ENCODE results near the gene CEP170.

DNA sequence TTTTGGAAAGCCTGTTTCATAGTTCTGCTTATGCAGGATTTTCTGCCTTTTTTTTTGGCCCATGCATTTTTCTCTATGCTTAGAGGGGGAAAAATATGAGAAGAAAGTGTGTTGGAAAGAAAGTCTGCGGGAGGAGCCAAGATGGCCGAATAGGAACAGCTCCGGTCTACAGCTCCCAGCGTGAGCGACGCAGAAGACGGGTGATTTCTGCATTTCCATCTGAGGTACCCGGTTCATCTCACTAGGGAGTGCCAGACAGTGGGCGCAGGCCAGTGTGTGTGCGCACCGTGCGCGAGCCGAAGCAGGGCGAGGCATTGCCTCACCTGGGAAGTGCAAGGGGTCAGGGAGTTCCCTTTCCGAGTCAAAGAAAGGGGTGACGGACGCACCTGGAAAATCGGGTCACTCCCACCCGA, 33.2 kb downstream of the RYR2 start:
- RRBS, result no CpG with 5 or more reads among the region's 20 CpGs
CAGE:
- cytosol, long polyA plus RNA, result no peak
- long polyA plus RNA, result no peak
- nucleus, long polyA plus RNA, result no peak

- RRBS, result no CpG with 5 or more reads among the region's 9 CpGs
CAGE:
- cytosol, long polyA plus RNA, result no peak
- long polyA plus RNA, result no peak
- nucleus, long polyA plus RNA, result no peak
Measured at GRCh38 chr1:237239090-237239898, 197.3 kb downstream of the RYR2 start.

- RRBS, result no CpG with 5 or more reads among the region's 1 CpG
CAGE:
- cytosol, long polyA plus RNA, result no peak
- long polyA plus RNA, result no peak
- nucleus, long polyA plus RNA, result no peak
Measured at GRCh38 chr1:237695796-237696335, 194.9 kb downstream of the ZP4 start.

DNA sequence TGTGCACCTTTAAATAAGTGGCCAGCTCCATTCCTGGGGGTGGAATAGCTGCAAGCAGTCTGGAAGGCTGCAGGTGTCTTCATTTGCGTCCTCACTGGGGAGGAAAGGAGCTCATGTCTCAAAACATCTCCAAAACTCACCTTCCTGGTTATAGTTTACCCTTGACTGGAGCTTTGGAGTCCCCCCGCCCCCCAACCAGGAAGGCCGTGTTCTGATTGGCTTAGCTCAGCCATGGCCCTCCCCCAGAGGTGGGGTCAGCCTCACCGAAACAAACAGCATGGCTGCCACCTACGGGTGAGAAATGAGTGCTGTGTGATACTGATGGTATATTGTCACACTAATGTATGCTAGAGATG, 91.0 kb downstream of the ZP4 start:
- RRBS, result no CpG with 5 or more reads among the region's 5 CpGs
CAGE:
- cytosol, long polyA plus RNA, result no peak
- long polyA plus RNA, result no peak
- nucleus, long polyA plus RNA, result no peak

DNA sequence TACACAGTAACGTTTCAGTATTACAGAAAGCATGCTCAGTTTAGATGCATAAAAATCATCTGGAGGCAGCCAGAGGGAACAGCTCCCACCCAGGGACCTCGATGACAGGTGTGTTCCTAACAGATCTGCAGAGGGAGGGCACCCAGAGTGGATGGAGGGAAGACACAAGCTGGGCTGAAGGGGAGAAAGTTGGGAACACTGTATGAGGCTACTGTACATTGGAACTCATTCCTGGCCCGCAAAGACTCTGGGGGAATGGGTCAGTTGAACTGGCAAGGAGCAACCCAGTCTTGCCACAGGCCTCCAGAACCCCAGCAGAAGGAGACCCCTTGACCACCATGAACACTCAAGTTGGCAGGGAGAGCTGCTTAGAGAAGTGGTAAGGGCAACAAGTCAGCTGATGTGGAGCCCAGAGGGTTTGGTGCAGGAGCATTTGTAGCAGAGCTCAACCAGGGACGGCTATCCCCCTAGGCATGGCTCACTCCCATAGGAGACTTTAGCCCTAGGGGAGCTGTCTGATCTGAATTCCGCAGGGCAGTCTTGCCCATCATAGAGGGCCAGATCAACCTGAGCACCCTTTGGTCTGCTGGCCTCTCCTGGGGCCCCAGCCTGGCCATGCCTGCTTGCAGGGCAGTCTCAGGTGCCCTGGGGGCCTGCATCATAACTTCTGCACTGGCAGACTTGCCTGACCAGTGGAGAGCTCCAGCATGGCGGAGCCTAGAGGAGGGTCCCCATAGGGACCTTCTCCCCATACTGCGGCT, 52.2 kb downstream of the ZP4 start:
- RRBS, result no CpG with 5 or more reads among the region's 7 CpGs
CAGE:
- cytosol, long polyA plus RNA, result no peak
- long polyA plus RNA, result no peak
- nucleus, long polyA plus RNA, result no peak

- RRBS, result no CpG with 5 or more reads among the region's 6 CpGs
CAGE:
- cytosol, long polyA plus RNA, result no peak
- long polyA plus RNA, result no peak
- nucleus, long polyA plus RNA, result no peak
Measured at GRCh38 chr1:238062115-238062744, 171.5 kb upstream of the ZP4 start.

DNA sequence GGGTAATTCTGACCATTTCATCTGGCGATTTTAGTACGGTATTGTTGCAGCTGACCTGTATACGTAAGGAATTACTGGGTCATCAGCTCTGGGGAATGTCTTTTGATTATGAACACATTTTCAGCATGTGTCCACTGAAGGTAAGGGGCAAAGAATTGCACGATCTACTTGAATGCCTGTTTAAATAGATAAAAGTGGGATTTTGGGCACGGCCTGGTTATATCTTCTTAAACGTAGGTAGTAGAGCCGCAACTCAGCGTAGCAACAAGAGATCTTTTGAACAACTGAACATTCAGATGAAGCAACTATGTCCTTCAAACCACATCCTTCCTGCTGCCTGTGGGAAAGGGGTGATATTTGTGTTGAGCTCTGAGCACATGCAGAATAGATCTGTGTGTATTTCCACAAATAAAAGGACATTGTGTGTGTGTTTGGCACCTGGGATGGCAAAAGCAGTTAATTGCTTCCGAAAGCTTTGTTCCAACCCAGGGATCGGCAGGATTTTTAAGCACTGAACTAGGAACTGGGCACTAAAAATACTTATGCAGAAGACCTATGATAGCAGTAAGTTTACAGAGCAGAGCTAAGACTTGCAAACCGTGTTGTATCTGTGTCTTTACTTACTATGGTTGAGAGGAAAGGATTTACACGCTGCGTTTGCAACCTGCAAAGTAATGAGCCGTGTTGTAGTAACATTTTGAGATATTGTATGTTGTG, 333.3 kb downstream of the CHRM3 start:
- RRBS, result no CpG with 5 or more reads among the region's 14 CpGs
CAGE:
- cytosol, long polyA plus RNA, result no peak
- long polyA plus RNA, result no peak
- nucleus, long polyA plus RNA, result no peak

DNA sequence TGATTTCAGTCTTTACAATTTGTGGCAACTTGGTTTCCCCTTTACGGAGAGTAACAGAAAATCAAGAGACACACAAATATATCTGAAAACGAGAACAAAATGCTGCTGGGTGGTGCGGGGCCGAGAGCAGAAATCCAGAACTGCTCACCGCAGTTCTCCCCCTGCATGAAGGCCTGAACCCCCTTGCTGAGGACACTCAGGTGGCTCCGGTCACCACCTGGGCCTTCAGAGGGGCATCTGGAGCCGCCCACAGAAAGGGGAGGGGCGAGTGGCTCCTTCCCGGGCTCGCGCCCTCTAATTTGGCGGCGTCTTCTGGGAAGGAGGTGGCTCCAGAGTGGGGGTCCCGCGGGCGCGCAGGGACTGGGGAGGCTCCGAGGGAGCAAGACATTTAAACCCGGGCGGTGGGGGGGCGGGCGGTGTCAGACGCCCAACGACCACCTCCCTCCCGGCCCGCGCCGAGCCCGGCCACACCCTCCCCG, 94.4 kb upstream of the FMN2 start:
- RRBS, result 13% methylated on average over 16 of the region's 30 CpGs
CAGE:
- cytosol, long polyA plus RNA, result no peak
- long polyA plus RNA, result no peak
- nucleus, long polyA plus RNA, result no peak

DNA sequence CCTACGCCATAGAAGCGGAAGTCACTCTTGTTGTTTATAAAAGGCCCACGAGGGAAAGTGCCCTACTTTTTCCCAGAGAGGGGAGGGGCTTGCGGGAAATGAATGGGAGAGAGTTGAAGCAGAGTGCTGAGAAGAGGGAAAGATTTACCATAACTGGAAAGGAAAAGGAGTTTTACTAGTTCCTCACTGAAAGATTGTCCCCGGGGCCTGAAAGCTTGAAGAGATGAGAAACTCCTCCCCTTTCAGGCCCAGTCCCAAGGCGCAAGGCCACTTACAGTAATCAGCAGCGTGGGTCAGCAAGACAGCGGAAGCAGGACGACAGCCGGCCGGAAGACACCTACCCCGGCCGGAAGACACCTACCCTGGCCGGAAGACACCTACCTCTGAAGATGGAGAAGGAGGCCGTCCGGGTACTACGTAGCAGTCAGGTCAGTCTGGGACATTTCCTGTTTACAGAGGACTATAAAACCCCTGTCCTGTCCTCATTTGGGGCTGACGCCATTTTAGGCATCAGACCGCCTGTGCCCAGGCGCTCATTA, 222.3 kb downstream of the RGS7 start:
- RRBS, result no CpG with 5 or more reads among the region's 20 CpGs
CAGE:
- cytosol, long polyA plus RNA, result no peak
- long polyA plus RNA, result no peak
- nucleus, long polyA plus RNA, result no peak

DNA sequence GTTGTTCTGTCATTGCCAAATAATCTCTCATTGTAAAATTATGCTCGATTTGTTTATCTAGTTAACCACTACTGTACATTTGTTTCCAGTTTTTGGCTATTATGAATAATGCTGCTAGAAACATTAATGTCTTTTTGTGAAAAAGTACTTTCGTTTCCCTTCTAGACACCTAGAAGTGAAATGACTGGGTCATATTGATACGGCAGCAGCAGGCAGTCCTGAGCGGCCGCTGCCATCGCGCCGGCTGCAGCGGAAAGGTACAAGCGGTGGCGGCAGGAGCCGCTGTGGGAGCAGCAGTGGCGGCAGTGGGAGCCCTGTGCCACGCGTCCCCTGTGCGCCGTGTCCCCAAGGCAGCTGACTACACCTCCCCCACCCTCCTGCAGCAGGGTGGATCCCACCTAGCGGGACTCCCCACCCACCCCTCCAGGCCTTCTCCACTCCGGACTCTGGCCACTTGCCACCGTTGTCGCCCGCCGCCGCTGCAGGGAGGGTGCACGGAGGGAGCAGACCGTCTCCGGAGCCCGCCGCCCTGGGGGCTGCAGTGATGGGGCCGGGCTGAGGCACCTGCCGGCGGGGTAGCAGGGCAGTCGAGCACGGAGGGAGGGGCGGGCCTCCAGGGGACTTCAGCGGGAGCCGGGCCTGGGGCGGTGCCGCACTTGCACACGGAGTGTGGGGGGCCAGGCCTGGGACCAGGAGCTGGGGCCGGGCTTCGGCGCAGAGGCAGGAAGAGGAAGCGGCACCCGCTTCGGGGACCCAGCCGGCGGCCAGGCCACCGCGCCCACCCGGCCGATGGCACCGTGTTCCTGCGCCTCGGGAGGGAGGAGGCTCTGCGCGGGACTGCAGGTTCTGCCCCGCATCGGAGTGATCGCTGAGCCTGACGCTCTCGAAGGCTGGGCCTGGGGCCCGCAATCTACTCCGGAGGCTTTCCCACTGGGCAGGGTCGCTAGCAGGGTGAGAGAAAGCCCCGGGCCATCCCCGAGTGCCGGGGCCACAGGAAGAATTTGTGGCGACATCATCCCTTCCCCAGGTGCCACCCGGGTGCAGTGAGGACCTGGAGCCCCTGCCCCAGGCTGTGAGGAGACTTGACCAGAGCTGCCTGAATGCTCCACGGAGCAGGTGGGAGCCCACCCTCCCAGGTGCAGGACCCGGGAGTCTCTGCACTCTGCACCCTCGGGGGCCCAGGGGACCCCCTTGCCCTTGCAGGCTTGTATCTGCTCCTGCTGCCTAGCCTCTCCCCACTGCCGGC, 67.0 kb upstream of the RGS7 start:
- RRBS, result 9% methylated on average over 39 of the region's 74 CpGs
CAGE:
- cytosol, long polyA plus RNA, result no peak
- long polyA plus RNA, result no peak
- nucleus, long polyA plus RNA, result no peak

DNA sequence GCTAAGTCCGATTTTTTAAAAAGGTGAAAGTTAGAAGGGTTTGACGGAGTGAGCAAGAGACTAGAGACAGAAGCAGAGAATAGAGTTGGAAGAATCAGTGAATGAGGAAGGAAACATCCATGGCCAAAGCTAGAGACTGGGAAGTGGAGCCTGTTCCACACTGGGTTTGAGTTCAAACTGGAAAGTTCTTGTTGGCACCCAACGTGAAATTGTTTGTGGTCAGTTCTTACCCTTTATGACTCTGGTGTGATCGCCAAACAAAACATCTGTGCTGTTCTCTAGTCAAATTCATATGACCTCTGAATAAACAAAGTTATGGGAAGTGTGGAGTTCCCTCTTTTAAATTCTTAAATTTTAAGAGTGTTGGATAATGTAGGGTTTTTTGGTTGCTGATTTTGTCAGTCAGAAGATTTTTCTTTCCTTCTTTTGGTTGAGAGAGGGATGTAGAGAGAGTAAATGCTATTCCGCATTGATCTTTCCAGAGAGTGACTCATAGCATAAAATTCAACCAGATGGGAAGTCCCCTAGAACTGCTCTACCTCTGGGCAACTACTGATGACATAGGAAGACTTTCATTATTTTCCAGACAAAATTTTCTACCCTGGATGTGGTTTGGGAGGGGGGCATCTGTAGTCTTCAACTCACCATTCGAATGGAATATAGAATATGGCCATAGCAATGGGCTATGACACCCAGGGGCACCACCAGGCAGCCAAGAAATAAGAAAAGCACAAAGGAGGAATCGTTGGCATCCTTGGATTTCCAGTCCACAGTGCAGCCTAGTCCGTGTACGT, 36.4 kb downstream of the CHML start:
- RRBS, result no CpG with 5 or more reads among the region's 9 CpGs
CAGE:
- cytosol, long polyA plus RNA, result no peak
- long polyA plus RNA, result no peak
- nucleus, long polyA plus RNA, result no peak

DNA sequence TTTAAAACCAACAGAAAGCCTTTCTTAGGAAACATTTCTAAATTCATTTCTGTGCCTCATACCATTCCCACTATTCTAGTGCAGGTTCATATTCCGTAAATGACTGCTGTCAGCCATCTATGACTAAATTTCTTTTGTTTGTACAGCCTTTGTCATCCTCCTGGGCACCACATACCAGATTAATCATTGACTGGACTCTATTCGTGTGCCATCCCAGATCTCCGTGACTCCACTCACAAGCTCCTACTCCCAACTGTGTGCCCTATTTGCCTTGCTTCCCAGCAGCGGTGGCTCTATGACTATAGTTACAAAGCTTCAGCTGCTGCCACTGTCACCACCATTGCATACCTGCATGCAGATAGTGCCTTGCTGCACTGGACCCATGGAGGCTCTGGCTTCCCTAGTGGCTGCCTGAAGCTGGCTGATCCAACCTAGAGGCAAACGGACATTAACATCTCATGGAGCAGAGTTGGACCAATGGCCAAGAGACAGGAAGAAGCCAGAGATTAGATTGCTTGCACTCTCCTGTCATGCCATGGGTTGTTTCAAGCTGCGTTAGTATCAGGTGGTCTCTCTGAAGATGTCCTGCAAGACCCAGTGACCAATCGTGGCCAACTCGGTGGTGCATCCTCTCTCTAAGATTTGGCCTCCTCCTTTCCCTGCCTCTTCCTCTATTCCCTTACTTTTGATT, 24.5 kb downstream of the CHML start:
- RRBS, result no CpG with 5 or more reads among the region's 8 CpGs
CAGE:
- cytosol, long polyA plus RNA, result no peak
- long polyA plus RNA, result no peak
- nucleus, long polyA plus RNA, result no peak

GRCh38 chr1:241627982-241628391, 12.2 kb downstream of the CHML start:
- RRBS, result no CpG with 5 or more reads among the region's 6 CpGs
CAGE:
- cytosol, long polyA plus RNA, result no peak
- long polyA plus RNA, result no peak
- nucleus, long polyA plus RNA, result no peak

- RRBS, result no CpG with 5 or more reads among the region's 8 CpGs
CAGE:
- cytosol, long polyA plus RNA, result no peak
- long polyA plus RNA, result no peak
- nucleus, long polyA plus RNA, result no peak
Measured at GRCh38 chr1:241934730-241935372, 22.7 kb upstream of the BECN2 start.

DNA sequence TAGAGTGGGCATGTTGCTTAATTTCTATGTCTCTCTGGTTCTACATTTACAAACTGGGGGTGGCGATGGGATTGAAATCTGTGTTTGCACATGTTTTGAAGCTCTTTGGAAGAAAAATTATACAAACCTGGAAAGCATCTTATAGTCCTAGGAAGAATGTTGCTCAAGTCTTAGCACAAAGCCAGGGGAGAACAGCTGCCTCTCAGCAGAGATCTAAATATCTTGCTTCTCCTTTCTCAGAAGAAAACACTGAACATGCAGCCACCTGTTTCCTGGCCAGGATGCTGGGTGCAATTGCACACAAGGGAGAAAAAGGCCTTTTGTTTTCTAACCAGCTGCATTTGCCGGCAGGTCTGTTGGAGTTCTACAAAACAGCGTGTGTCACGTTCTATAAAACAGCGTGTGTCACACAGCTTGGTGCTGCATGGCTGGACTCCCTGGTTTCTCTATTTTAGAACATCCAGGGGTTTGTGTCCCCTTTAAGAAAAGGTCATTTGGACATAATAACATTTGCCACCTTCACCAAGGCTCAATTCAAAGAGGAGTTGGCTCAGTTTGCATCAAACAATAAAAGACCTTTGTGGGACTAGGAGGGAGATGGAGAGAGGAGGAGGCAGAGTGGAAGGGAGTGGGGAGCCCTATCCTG, 259.6 kb upstream of the PLD5 start:
- RRBS, result no CpG with 5 or more reads among the region's 5 CpGs
CAGE:
- cytosol, long polyA plus RNA, result no peak
- long polyA plus RNA, result no peak
- nucleus, long polyA plus RNA, result no peak

CAGE:
- cytosol, long polyA plus RNA, result no peak
- long polyA plus RNA, result no peak
- nucleus, long polyA plus RNA, result start-site peak on the minus strand at chr1:243235404-243235997, 136 and 125 reads in 2 replicates
Measured at GRCh38 chr1:243235459-243235880, 19.6 kb downstream of the CEP170 start.

DNA sequence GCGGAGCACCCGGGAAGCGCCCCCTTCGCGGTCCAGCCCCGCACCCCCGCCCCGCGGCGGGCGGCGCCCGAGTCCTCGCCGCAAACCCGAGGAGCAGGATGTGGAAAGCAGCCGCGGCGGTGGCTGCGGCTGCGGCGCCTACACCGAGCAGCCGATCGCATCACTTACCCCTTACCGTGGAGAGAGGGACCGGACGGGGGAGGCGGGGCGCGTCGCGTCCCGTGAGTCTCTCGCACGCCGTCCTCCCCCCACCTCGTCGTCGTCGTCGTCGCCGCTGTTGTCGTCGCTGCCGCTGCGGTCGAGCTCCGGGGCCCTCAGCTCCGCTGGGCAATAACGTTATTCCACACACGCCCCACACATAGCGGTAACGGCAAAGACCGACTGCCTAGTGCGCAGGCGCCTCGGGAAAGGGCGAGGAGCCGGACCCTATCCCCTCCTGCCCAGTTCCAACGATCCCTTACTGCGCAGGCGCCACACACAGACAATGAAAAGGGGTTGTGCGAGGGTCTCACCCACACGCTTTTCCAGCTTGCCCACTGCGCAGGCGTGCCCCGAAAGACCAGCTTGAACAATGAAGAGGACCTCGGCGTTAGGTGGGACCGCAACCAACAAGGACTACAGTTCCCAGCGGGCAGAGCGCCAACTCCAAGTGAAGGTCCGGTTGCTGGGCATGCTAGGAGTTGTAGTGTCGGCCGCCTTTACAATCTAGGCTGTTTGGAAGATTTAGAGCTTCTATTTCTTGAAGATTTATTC, at the start of gene CEP170:
CEP170 (minus strand) TSS at position 410 of the 753 bp plus-strand sequence.
- RRBS, result 1% methylated on average over 5 of the region's 77 CpGs
CAGE:
- cytosol, long polyA plus RNA, result start-site peak on the minus strand centred at position 197 of the sequence, 12 bp wide, 27 and 53 reads in 2 replicates; start-site peak on the minus strand centred at position 398 of the sequence, 134 bp wide, 107 and 214 reads in 2 replicates
- long polyA plus RNA, result start-site peak on the minus strand centred at position 194 of the sequence, 6 bp wide, 44 and 34 reads in 2 replicates; start-site peak on the minus strand centred at position 365 of the sequence, 61 bp wide, 99 and 172 reads in 2 replicates; start-site peak on the minus strand centred at position 463 of the sequence, 15 bp wide, 25 and 25 reads in 2 replicates
- nucleus, long polyA plus RNA, result no peak

DNA sequence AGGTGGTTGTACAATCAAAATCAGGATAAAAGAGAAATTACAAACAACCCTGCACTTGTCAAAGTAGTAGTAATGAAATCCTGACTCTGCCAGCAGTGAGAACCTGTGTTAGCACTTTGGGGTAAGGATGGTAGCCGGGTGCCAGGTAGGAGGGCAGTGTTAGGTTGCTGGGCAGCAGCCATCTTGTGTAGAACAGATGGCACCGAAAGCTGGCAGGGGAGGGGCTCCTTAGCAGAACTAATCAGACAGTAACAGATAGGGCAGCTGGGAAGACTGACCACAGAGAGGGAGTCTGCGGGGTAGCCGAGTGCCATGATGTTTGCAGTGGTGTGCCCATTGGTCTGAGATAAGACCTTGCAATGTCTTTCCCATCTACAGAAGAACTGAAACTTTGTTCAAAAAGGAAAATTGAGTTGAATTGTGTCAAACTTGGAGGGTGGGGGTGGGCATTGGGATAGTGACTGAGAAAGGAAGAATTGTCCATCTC, 137.3 kb downstream of the SDCCAG8 start:
- RRBS, result no CpG with 5 or more reads among the region's 4 CpGs
CAGE:
- cytosol, long polyA plus RNA, result no peak
- long polyA plus RNA, result no peak
- nucleus, long polyA plus RNA, result no peak

- RRBS, result no CpG with 5 or more reads among the region's 6 CpGs
CAGE:
- cytosol, long polyA plus RNA, result no peak
- long polyA plus RNA, result no peak
- nucleus, long polyA plus RNA, result no peak
Measured at GRCh38 chr1:243396630-243397357, 141.0 kb downstream of the SDCCAG8 start.

DNA sequence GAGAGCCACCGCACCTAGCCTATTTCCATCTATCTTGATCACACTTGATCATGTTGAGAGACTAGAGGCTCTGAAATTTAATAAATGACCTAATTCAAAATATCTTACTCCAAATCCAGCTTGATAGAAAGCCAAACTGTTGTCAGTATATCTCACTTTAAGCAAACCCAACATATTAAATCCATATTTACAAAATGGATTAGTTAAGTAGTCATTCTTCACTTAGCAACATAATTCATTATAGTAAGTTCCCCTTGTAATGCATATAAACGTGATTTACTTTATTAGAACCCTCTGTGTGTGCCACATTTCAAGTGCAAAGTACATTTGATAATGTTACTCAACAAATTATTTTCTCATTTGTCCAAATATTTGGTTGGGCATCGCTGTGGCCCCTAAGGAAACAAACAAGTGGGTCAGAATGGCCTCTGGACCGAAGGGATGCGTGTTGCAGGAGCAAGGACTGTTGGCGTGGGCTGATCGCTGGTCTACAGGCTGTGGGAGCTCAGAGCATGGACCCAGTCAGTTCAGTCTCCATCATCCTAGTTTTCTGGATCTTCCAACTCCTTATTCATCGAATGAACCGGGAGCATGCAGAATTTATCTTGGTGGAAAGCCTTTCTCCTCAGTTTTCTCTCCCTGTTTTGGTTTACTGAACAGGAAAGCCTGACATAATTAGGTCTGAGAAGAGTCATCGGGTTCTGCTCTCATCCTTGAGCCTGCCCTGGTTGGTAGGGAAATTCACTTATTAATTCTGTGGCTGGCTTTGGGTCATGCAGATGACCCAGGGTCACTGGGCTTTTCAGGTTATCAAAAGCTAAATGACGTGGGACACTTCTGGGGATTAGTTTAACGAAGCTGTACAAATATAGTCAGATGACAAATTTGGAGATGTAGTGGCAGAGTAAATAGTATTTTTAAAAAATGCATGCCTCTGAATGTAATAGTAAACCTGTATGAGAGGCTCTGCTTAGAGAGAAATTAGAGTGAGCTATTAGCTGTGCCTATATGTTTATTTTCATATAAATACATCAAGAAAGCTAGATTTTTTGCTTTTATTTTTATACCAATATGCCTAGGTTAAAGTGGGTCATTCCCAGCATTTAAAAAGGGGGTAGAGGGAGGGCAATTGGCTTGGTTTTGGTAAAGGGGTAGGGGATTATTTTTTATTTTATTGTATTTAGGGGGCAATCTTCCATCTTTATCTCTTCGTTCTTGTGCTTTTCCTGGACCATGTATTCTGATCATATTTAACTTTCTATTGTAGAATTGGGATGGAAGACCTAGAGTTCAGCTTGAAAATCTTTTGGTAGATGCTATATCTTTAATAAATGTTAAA, 200.2 kb downstream of the SDCCAG8 start:
- RRBS, result no CpG with 5 or more reads among the region's 13 CpGs
CAGE:
- cytosol, long polyA plus RNA, result no peak
- long polyA plus RNA, result no peak
- nucleus, long polyA plus RNA, result no peak